ENCODE measurements around a stretch of chr2.

DNA sequence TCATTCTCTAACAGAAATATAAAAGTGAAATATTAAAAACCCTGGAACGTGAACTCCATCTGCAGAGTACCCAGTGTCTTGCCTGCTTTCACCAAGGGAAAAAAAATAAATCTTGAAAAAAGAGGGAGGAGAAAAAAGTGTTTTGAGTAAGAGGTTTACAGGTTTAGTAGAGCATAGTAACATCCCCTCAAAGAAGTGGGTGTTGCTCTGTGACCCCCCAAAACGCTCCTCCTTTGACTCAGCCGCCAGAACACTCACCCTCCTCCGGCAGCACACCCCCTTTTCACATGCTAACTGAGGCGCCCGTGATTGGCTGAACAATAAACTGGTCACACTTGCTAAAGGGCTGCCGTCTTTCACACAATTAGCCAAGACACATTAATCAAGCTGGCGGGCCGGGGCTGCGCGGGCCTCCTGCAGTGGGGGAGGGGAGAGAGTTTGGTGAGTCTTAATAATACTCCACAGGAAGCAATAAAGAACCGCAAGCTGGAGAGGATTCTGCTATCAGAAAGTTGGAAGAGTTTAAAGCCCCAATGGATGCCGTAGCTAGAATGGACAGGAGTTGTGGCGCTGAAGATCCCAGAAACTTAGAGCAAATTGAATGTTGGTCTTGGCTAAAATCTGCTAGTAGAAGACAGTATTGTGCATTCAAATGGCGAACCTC, 52.5 kb downstream of the CDK15 start:
- PRO-cap = no peak
- RAMPAGE, long total RNA, 5 experiments = no peak in any of the 5 experiments
- RRBS = 0% methylated on average over 1 of the region's 15 CpGs

DNA sequence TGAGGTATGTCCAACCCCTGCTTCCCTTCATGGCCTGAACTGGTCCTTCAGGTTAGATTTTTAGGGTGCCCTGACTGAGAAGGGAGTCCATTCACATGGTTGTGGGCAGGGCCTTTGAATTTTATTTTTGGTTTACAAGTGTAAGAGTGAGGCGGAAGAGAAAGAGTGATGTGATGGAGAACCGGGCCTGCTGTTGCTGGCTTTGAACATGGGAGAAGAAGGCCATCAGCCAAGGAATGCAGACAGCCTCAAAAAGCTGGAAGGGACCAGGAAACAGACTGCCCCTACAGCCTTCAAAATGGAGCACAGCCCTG, 105.0 kb downstream of the CDK15 start:
- PRO-cap = no peak
- RAMPAGE, long total RNA, 5 experiments = no peak in any of the 5 experiments
- RRBS = no CpG with 5 or more reads among the region's 2 CpGs

- PRO-cap = no peak
- RAMPAGE, long total RNA, 5 experiments = no peak in any of the 5 experiments
- RRBS = 2% methylated on average over 65 of the region's 129 CpGs
These were observed 1.1 kb downstream of the FZD7 start for GRCh38 chr2:202034363-202035476.

- PRO-cap = no peak
- RAMPAGE, long total RNA, 5 experiments = no peak in any of the 5 experiments
- RRBS = no CpG with 5 or more reads among the region's 8 CpGs
These were observed 27.2 kb downstream of the NOP58 start for GRCh38 chr2:202292517-202293469.

DNA sequence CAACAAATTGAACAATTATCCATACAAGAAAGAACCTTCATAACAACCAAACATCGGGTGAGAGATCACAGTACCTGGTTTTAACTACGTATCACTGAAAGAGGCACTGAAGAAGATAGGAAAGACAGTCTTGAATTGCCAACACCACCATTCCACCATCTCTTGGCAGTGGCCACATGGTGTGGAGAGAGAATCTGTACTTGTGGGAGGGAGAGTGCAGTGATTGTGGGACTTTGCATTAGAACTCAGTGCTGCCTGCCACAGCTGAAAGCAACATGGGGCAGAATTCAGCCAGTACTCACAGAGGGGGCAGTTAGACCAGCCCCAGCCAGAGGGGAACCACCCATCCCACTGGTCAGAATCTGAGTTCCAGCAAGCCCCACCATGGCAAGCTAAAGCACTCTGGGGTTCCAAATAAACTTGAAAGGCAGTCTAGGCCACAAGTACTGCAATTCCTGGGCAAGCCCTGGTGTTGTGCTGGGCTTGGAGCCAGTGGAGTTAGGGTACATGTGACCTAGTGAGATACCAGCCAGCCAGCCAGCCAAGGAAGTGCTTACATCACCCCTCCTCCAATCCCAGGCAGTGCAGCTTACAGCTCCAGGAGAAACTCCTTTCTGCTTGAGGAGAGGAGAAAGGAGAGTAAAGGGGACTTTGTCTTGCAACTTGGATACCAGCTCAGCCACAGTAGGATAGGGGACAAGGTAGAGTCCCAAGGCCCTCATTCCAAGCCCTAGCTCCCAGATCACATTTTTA, 64.3 kb downstream of the ICA1L start:
- PRO-cap = no peak
- RAMPAGE, long total RNA, 5 experiments = start-site peak on the plus strand in 1 of 5 experiments, centred at position 388 of the sequence, 5 reads per replicate
- RRBS = no CpG with 5 or more reads among the region's 2 CpGs

DNA sequence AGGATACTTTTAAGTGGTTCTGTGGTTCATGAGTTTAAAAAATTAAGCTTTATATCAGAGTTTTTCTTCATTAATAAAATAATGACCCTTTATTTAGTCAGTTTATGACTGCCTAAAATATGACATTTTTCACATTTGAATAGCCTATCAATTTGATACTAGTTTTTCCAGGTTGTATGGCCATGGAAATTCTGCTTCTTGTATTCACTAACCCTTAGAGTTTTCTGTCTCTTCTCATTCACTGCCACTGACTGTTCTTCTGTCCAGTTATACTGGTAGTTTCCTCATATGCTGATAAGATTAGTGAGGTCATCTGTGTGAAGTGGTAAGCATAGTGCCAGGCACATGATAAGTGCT, 91.1 kb downstream of the NBEAL1 start:
- PRO-cap = unidirectional peak, minus-strand start at position 243 of the sequence
- RAMPAGE, long total RNA, 5 experiments = no peak in any of the 5 experiments

- PRO-cap = no peak
- RAMPAGE, long total RNA, 5 experiments = no peak in any of the 5 experiments
- RRBS = no CpG with 5 or more reads among the region's 2 CpGs
These were observed 37.1 kb downstream of the CYP20A1 start for GRCh38 chr2:203275720-203276555.

GRCh38 chr2:203498015-203498780, 36.9 kb downstream of the RAPH1 start:
- PRO-cap = no peak
- RAMPAGE, long total RNA, 5 experiments = no peak in any of the 5 experiments
- RRBS = no CpG with 5 or more reads among the region's 6 CpGs

- PRO-cap = bidirectional peak, plus-strand start at chr2:203535397, minus-strand start at chr2:203535401; bidirectional peak, plus-strand start at chr2:203535741, minus-strand start at chr2:203535625
- RAMPAGE, long total RNA, 5 experiments = no peak in any of the 5 experiments
- RRBS = 1% methylated on average over 28 of the region's 72 CpGs
These were observed 415 bp upstream of the RAPH1 start for GRCh38 chr2:203535330-203536102.

GRCh38 chr2:203578502-203579723, 43.8 kb upstream of the RAPH1 start:
- PRO-cap = no peak
- RAMPAGE, long total RNA, 5 experiments = no peak in any of the 5 experiments
- RRBS = no CpG with 5 or more reads among the region's 4 CpGs

DNA sequence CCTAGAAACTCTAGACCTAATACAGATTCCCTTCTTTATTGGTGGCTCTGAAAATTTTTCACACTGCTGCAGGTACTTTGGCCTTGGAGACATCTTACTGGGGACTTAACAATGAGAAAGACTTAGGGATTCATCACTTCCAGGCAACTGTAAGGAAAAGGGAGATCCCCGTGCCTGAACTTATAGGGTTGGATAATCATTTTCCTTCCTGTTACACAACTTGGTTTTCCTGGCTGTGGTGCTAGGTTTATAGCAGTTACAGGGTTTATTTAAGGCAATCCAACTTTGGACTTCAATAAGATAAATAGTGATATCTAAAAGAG, 70.1 kb upstream of the RAPH1 start:
- PRO-cap = no peak
- RAMPAGE, long total RNA, 5 experiments = no peak in any of the 5 experiments
- RRBS = no CpG with 5 or more reads among the region's 1 CpG

- PRO-cap = no peak
- RAMPAGE, long total RNA, 5 experiments = no peak in any of the 5 experiments
- RRBS = no CpG with 5 or more reads among the region's 6 CpGs
These were observed 83.2 kb upstream of the CD28 start for GRCh38 chr2:203623187-203623609.

DNA sequence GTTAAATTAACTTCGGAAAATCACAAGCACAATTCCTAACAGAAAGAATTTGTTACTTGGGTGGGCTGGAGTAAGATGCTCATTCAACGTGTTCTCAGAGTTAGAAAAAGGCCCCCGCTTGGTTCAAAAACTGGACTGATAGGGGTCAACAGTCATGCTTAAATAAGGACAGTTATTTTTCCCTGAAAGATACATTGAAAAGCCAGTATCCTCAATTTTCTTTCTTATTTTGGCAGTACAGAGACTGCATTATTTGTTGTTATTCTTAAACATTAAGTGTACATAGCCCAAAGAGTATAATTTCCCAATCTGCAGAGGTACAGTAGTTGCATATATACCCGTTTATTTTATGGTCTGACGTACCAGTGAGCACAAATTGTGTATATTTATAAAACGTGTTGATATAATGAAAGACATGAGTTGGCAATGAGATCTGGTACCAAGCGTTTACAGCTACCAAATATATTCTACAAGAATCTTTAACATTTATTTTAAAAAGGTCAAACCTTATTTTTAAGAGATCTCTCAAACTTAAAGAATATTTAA, 1.5 kb downstream of the CD28 start:
- PRO-cap = no peak
- RAMPAGE, long total RNA, 5 experiments = no peak in any of the 5 experiments
- RRBS = no CpG with 5 or more reads among the region's 7 CpGs

- PRO-cap = no peak
- RAMPAGE, long total RNA, 5 experiments = no peak in any of the 5 experiments
- RRBS = no CpG with 5 or more reads among the region's 5 CpGs
These were observed 8.4 kb upstream of the CTLA4 start for GRCh38 chr2:203858907-203859904.

GRCh38 chr2:203948767-203949813, 12.5 kb downstream of the ICOS start:
- PRO-cap = no peak
- RAMPAGE, long total RNA, 5 experiments = no peak in any of the 5 experiments
- RRBS = no CpG with 5 or more reads among the region's 3 CpGs

- PRO-cap = no peak
- RAMPAGE, long total RNA, 5 experiments = no peak in any of the 5 experiments
- RRBS = no CpG with 5 or more reads among the region's 6 CpGs
These were observed 298.2 kb downstream of the ICOS start for GRCh38 chr2:204234661-204235244.

DNA sequence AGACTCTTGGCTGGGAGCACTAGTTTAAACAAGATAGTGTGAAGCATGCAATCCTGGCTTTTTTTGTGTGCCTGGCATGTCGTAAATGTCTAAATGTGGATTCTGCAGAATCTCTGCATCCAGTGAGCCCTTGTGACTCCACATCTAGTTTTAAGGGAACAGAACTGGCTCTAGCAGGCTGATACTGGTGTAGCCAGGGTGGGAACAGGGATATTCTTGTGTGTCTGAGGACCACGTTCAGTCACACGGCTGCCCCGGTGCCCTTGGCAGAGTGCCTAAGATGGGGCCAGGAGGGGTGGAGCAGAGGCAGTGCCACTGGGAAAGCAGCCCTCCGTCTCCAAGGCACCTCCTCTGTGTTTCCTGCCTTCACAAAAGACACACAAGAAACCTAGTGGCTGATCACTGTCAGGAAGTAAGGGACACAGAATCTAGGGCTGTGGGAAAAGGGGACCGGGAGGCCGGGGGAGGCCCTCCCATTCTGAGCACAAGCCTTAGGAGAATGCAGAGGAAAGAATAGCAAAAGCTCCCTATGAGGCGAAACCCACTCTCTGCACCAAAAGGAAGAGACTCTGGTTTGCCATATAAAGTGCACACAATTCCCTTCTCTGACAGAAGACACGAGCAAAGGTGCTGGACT, 91.5 kb upstream of the PARD3B start:
- PRO-cap = no peak
- RAMPAGE, long total RNA, 5 experiments = no peak in any of the 5 experiments
- RRBS = no CpG with 5 or more reads among the region's 9 CpGs

GRCh38 chr2:204544859-204545157, 467 bp upstream of the PARD3B start:
- PRO-cap = no peak
- RAMPAGE, long total RNA, 5 experiments = no peak in any of the 5 experiments
- RRBS = no CpG with 5 or more reads among the region's 16 CpGs

GRCh38 chr2:205683600-205684715, 1.7 kb downstream of the NRP2 start:
- PRO-cap = bidirectional peak, plus-strand start at chr2:205683859, minus-strand start at chr2:205683747
- RAMPAGE, long total RNA, 5 experiments = no peak in any of the 5 experiments
- RRBS = no CpG with 5 or more reads among the region's 15 CpGs

- PRO-cap = unidirectional peak, minus-strand start at chr2:205686757
- RAMPAGE, long total RNA, 5 experiments = no peak in any of the 5 experiments
- RRBS = 17% methylated on average over 7 of the region's 32 CpGs
These were observed 4.2 kb downstream of the NRP2 start for GRCh38 chr2:205686423-205687048.